Measurements from ENCODE around the genes RBM4B, LRFN4, CABP4 and PITPNM1.

GRCh38 chr11:66624673-66625513 is 8.5 kb downstream of the RBM14 start:
- PRO-cap, 2 experiments, result no peak in any of the 2 experiments

- PRO-cap, 2 experiments, result peak in 1 of 2 experiments; most common plus-strand start chr11:66655737 (in 1)
These were observed 16.9 kb downstream of the RBM4 start for GRCh38 chr11:66655271-66655932.

GRCh38 chr11:66677462-66678296 is at the start of gene RBM4B:
TSS of gene RBM4B (minus strand) at chr11:66677887.
- PRO-cap, 2 experiments, result peak in 2 of 2 experiments; most common plus-strand start chr11:66677671 (in 2); most common minus-strand start chr11:66677670 (in 2)

DNA sequence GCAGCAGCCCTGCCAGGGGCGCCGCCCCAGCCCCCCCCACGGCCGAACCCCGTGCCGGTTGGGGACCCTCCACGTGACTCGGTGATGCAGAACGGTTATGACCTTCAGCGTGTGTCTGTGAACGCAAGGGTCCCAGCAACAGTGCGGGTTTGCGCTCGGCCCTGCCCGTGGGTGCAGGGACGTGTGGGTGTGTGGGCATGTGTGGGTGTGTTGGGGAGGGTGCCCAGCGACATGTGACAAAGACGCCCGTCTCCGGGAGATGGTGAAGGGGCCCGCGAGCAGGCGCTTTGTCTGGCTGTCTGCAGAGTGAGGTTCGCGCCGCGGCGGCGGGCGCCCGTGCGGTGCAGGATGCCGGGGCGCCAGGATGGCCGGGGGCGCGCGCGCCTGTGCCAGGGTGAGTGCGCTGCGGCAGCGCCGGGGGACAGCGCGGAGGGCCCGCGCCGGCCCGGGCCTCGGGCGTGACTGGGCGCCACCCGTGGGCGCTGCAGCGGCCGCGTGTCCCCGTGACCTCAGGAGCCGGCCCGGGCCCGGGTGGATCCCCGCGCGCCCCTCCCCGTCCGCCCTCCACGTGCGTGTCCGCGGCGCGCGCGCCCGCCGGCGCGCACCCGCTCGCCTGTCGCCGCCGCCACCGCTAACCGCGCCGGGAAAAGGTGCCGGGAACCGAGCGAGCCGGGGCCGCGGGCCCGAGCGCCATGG is at the start of gene LRFN4:
TSS of gene LRFN4 (plus strand) at position 594 of the 696 bp plus-strand sequence.
- PRO-cap, 2 experiments, result peak in 1 of 2 experiments; most common plus-strand start position 138 of the sequence (in 1); most common minus-strand start position 301 of the sequence (in 1)

- PRO-cap, 2 experiments, result no peak in any of the 2 experiments
These were observed 6.8 kb downstream of the LRFN4 start for GRCh38 chr11:66863508-66864128.

DNA sequence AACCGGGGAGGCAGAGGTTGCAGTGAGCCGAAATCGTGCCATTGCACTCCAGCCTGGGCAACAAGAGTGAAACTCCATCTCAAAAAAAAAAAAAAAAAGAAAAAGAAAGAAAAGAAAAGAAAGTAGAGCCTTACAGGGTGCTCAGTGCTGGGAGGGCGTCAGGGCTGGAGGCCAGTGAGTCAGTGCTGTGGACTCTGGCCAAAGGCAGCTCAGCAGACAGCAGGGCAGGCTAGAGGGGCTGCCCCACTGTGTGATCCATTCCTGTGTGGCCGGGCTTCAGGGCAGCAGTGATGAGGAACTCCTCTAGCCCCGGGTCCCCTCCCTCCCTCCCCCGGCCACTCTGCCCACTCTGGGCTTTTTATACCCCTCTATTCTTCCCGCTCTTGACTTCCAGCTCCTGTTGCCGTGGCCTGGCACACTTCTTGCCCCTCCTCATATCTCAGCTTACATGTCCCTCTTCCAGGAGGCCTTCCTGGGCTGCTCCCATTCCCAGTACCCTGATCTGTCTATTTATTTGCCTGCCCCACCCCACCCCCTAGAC is 10.0 kb downstream of the SYT12 start:
- PRO-cap, 2 experiments, result no peak in any of the 2 experiments

DNA sequence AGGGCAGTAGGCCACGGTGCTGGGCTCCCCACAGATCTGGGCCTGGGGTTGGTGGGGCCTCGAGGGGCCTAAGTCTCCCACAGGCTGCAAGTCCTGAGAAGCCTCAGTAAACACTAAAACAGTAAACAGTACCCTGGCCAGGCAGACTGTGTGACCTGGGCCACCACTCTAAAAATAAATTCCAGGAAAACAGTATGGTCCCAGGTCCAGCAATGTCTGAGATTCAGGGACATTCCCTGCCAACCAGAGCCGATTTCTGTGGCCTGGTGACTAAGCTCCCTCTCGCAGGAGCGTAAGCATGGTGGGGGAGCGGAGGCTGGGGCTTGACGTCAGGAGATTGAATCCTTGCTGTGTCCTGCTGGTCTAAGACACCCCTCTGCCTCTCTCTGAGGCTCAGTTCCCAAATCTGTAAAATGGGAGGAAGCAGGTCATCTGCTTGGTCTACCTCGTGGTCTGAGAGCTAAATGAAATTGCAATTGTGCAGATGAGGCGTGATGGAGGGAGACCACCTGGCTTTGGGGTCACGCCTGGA is 2.1 kb upstream of the RHOD start:
- PRO-cap, 2 experiments, result no peak in any of the 2 experiments

GRCh38 chr11:67071243-67072138 is 14.8 kb downstream of the RHOD start:
- PRO-cap, 2 experiments, result no peak in any of the 2 experiments

DNA sequence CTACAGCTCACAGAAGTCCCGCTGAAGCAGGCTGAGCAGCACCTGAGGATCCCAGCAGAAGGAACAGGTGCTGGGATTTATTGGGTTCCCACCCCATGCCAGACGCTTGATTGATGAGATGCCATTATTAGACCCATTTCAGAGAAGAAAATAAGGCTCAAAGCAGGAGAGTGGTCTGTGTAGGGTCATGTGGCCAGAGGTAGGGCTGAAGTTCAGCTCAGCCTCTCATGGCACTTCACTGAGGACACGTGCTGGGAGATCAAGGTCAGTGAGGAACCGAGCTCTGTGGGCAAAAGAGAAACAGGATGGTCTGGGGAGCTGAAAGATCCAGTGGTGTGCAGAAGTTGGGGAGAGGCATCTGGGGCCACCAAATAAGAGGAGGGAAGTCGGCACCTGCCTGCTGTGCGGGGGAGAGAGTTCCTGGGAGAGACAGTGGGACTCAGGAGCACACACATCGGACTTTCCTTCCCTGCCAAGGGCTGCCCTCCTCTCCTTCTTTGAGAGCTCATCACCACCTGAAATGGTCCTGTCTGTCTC is 19.6 kb downstream of the RHOD start:
- PRO-cap, 2 experiments, result no peak in any of the 2 experiments

- PRO-cap, 2 experiments, result no peak in any of the 2 experiments
These were observed 622 bp downstream of the KDM2A start for GRCh38 chr11:67119589-67120180.

DNA sequence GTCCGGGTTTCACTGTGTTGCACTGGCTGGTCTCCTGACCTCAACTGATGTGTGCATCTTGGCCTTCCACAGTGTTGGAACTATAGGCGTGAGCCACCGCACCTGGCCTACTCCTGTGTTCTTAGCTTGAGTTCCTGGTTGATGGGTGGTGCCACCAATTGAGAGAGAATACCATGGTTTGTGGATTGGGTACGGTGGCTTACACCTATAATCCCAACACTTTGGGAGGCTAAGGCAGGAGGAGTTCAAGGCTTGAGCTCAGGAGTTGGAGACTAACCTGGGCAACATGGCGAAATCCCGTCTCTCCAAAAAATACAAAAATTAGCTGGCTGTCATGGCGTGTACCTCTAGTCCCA is 20.8 kb downstream of the KDM2A start:
- PRO-cap, 2 experiments, result no peak in any of the 2 experiments

GRCh38 chr11:67252076-67253282 is 13.8 kb upstream of the GRK2 start:
- PRO-cap, 2 experiments, result no peak in any of the 2 experiments

DNA sequence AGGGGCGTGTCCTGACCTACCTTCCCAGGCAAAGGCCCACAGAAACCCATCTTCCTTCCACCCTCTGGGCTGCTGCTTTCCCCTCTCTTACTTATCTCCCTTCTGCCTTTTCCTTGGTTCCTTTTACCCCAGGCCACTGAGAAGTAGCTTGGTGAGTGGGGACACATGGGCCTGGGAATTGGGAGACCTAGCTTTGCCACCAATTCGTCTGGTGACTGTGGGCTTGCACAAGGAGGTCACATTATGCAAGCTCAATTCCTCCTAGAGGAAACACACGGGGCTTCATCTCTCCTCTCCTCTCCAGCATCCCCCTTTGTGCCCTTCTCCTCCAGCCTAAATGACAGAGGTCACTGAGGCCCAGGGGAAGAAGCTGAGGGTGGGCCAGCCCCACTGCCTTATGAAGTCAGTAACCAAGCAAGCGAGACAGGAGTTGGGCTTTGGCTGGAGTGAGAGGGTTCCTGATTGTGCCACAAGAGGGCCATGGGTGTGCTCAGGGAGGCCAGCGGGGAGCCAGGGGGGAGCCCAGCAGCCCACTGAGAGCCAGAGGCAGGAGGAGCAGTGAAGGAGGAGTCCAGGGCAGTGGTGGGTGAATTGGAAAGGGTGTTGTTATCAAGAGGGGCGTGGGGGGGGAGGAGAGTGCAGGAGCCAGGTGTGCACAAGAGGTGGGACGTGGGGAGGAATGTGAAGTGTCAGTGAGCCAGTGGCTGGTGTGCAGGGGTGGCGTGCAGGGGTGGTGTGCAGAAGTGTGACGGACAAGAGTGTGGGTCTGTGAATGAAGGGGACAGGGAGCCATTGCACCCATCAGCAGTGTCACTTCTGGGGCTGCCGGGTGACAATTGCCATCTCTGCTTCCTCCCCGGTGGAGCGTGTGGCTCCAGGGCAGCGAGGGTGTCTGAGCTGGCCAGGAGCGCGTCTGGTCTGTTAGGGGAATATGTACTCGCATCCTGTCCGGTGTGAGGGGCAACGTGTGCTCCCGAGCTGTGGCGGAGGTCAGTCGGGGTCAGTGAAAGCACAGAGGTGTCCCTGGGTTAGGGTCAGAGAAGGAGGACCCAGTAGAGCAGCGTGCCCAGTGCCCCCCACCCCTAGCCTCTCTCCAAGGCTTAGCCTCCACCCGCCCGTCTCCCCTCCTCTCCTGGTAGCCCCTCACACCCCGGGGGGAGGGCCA is 1.9 kb downstream of the CLCF1 start:
- PRO-cap, 2 experiments, result peak in 1 of 2 experiments; most common plus-strand start position 807 of the sequence (in 1); most common minus-strand start position 747 of the sequence (in 1)

DNA sequence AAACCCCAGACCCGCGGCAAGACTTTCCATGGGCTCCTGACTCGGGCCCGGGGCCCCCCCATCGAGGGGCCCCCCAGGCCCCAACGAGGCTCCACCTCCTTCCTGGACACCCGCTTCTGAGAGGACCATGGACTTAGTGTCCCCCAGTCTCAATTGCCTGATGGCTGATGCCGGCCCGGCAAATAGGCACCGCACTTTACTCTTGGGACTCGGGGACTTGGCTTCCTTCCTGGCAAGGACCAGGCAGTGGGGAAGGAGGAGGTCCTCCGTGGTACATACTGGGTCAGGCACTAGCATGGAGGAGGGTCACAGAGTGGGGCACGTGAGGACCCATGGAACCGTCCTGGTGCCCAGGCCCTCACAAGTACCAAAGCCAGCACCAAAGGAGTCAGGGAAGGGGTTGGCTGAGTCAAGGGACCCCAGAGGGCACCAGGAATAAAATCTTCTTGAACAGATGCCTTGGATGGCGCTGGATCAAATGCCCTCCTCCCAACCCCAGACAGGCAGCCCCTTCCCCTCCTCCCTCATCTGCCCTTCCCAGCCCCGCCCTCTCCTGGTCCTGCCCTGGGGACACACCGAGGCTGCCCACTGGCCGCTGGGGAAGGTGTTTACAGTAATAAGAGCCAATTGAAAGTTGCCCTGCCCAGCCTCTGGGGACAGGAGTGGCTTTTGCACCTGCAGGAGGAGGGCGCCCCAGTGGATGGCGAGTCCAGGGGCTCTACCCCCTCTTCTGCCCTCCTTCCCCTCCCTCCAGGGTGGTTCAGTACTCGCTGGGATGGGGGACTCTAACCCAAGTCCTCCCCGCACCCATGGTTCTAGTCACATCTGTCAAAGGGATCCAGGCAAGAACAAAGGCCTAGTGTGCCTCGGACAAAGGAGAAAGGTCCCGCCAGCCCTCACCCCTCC is 5.6 kb upstream of the CARNS1 start:
- PRO-cap, 2 experiments, result no peak in any of the 2 experiments

DNA sequence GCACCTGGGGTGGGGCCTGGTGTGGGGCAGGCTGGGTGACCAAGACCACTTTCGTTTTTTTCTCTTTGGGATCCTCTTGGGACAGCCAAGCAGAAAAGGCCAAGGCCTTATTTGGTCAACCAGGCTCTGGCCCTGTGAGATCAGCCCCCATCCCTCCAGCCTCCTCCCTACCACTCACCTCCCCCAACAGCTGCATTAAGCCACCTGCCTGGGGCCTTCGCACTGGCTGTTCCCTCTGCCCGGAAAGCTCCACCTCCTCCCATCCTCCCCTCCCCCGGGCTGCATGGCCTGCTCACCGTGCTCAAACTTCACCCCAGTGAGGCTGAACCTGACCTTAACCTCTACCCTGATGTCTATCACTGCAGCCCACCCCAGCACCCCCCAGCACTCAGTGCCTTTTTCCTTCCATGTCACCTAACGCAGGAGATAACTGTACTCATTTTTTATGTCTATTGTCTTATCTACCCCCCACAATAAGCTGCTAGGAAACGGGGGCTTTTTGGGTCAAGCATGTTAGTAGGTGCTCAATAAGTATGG is 1.0 kb downstream of the PTPRCAP start:
- PRO-cap, 2 experiments, result no peak in any of the 2 experiments

GRCh38 chr11:67455020-67455476 is at the start of gene CABP4:
TSS of gene CABP4 (plus strand) at chr11:67455354.
- PRO-cap, 2 experiments, result no peak in any of the 2 experiments

- PRO-cap, 2 experiments, result no peak in any of the 2 experiments
These were observed 9.1 kb downstream of the AIP start for GRCh38 chr11:67491682-67492486.

DNA sequence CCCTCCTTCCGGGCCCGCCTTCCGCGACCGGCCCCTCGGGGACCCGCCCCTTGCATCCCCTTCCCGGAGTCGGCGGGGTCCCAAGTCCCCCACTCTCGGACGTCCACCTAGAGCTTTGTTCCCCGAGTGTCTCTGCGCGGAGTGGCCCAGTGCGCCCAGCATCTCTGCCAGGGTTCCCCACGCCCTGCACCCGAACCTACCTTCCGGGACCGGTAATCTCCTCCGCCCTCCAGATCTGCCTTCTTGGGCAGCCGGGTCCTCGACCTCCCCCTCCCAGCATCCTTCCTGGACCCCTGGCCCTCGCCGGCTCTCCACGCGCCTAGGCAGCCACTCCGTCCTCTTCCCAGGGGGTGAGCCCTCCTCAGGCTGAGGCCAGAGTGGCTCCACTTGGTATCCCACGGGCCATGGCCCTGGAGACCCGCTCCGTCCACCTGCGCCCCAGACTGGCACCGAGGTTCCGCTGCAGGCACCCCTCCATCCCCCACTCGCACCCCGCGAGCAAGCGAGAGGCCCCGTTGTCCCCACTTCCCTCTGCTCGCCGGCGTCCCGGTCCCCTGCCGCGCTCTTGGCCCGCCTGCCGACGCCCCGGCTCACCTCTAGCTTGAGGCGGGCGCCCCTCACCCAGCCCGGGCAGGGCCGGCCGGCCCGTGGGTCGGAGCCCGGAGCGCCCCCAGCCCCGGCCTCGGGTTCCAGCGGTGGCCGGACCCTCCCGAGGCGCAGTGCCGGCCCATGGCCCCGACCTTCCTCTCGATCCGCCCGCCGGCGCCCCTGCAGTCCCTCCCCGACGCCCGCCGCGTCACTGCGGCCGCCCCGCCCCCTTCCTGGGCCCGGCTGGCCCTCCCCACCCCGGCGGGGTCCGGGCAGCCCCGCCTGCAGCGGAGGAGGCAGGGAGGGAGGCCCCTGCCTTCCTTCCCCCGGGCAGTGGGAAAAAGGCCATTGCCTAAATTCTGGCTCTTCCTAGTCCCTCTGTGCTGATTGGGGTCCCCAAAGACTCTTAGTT is at the start of gene PITPNM1:
TSS of gene PITPNM1 (minus strand) at position 770 of the 1,000 bp plus-strand sequence.
- PRO-cap, 2 experiments, result peak in 2 of 2 experiments; most common plus-strand start position 524 of the sequence (in 2); most common minus-strand start position 770 of the sequence (in 2)

- PRO-cap, 2 experiments, result no peak in any of the 2 experiments
These were observed 25.1 kb upstream of the GSTP1 start for GRCh38 chr11:67558382-67559026.

- PRO-cap, 2 experiments, result no peak in any of the 2 experiments
These were observed 10.9 kb upstream of the GSTP1 start for GRCh38 chr11:67572645-67573272.